NB4 (cell line): ENCODE measurements around the gene MYLIP.

DNA sequence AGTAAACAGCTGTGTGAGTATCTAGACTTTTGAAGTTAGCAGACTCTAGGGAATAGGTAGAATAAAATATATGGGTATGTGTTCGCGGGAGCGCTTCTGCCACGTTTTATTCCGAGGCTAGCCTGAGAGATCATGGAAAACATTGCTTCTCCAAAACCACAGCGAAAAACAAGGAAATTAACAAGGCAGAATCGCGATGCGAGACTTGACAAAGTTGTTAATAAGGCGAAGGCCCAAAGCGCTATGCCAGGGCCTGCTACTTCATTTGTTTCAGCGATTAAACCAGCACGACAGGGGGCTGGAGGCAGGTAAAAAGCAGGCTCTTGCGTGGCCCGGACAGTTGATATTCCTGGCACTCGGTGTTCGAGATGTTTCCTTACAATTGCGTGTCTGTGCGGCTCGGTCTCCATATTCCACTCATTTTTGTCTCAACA, 1.7 kb upstream of the JARID2 start:
- RRBS, result no CpG with 5 or more reads among the region's 20 CpGs

DNA sequence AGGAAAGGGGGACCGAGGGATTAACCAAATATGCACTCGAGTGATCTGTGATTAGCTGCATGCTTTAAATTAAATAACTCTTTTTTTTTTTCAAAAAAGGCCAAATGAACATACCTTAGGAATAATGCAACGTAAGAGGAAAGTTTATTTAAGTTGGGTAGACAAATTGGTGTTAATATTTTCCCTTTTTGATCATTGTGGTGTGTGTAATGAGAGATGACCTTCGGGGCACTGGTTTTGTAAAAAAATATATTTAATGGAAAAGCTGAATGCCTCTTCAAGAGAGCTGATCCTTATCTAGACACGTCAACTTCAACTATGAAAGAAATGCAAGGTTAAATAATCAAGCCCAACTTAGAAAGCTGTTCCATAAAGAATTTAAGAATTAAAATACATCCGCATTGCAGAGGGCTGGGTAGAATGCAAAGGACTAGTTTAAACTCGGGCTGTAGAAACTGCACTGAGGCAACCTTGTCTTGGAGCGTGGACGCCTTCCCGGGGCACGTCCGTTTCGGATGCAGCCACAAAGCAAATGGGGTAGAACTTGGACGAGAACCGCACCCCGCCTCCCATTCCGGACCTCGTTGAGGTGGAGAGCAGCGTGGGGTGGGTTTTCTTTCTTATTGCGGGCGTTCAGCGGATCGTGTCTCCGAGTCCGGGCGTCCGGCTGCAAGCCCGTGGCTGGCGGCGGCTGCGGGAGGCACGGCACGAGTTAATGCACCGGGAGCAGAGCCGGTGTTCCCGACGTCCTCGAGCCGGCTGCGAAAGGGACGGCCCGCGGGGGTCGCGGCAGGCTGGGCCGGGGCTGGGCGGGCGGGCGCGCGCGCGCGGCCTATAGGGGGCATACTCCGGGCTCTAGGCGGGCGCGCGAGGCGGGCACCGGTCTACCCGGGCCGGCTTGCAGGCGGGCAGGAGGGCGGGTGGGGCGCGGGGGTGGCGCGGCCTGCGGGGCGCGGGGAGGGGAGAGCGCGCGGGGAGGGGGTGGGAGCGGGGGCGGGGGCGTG, 1.9 kb downstream of the JARID2 start:
- RRBS, result 1% methylated on average over 41 of the region's 78 CpGs

DNA sequence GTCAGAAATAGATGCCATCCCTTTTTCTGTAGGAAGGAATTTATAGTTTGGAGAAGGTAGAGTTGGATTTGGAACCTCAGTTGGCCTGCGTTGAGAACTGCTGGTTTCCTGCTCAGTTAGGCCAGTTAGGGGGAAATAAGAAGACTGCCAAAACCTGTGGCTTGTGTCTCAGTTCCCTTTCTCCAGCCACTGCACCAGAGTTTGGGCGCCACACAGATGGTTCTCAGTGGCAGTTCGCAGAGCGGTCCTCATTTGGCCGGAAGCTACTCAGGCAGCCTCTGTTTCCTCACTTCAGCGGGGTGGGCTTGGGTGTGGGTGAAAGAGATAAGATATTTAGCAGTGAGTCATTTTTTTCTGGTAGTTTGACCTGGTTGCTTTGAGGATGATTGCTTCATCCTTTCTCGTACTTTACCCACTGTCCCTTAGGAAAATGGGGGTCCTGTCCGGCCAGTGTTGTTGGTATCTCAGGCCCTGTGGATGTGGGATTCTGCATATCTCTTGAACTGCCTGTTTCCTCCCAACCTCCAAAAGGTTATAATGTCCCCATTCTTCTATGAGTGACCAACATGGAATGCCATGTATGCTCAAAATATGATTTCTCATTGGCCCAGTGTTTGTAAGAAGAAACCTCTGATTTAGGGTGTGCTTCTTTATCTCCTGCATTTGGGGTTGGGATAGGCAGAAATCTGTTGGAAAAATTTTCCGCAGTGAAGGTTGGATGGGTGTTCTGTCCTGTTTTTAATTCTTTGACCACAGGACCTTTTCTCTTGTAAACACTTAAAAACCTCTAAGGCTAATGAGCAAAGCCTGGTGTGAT, 53.8 kb downstream of the JARID2 start:
- RRBS, result no CpG with 5 or more reads among the region's 9 CpGs

DNA sequence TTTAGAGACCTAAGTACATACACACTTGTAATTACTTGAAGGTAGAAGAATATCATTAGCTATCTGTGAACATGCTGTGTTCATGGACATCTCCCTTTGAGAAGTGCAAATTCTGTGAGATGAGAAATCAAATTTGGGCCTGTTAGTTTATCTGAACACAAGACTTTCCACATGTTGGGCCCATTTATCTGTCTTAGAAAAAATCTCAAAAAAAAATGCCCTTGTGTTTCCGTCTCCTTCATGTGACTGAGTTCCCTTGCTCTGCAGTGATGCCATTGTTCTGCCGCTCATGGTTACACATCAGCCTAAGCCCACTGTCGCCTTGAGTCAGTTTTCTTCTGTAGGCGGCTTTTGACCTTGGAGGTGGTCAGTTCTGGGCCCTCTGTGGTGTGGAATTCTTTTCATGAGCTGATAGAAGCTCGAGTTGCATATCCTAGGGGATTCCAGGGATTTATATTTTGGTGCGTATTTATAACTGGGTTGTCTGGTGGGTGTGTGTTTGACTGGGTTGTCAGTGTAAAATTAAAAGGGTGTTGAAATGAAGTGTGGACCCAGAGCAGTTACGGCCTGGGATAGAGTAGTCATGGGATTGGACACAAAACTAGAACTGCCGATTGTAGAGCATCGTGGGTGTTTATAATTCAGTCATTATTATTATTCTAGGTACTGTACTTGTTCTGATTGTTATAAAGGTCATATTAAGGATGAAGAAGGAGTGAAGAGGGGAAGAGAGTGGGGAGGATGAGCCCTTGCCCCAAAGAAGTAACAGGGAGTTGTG, 156.7 kb downstream of the JARID2 start:
- RRBS, result no CpG with 5 or more reads among the region's 9 CpGs

GRCh38 chr6:15452623-15452980, 206.7 kb downstream of the JARID2 start:
- RRBS, result no CpG with 5 or more reads among the region's 3 CpGs

DNA sequence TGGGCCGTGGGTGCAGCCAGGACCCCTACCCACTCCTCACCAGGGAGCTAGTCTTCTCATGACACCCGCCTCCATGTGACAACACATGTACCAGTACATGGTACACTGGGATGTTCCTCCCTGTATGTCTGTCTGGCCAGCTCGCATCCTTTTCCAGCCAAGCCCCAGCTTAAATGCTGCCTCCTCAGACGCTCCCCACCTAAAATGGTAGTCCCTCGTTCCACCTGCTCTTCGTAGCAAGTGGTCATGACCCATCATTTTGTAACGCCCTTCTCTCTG, 162.4 kb downstream of the DTNBP1 start:
- RRBS, result no CpG with 5 or more reads among the region's 7 CpGs

- RRBS, result no CpG with 5 or more reads among the region's 9 CpGs
These were observed 85.0 kb downstream of the DTNBP1 start for GRCh38 chr6:15577706-15578301.

DNA sequence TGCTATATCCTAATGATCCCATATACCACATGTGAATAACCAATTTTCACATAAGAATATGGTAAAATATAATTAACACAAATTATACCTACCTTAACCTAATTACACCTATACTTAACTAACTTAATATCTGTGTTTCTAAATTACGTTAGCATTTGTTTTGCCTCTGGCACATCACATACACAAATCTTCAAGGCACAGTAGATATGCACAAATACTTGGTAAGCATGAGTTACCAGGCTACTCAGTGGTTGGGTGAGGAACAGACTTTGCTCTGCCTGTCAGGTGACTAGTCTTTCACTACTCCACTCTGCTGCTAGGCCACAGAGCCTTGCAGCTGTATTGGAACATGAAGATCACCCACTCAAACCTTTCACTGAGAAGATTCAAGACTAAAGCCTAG, 47.1 kb downstream of the DTNBP1 start:
- RRBS, result no CpG with 5 or more reads among the region's 1 CpG

- RRBS, result no CpG with 5 or more reads among the region's 2 CpGs
These were observed 218.3 kb upstream of the DTNBP1 start for GRCh38 chr6:15881180-15881496.

DNA sequence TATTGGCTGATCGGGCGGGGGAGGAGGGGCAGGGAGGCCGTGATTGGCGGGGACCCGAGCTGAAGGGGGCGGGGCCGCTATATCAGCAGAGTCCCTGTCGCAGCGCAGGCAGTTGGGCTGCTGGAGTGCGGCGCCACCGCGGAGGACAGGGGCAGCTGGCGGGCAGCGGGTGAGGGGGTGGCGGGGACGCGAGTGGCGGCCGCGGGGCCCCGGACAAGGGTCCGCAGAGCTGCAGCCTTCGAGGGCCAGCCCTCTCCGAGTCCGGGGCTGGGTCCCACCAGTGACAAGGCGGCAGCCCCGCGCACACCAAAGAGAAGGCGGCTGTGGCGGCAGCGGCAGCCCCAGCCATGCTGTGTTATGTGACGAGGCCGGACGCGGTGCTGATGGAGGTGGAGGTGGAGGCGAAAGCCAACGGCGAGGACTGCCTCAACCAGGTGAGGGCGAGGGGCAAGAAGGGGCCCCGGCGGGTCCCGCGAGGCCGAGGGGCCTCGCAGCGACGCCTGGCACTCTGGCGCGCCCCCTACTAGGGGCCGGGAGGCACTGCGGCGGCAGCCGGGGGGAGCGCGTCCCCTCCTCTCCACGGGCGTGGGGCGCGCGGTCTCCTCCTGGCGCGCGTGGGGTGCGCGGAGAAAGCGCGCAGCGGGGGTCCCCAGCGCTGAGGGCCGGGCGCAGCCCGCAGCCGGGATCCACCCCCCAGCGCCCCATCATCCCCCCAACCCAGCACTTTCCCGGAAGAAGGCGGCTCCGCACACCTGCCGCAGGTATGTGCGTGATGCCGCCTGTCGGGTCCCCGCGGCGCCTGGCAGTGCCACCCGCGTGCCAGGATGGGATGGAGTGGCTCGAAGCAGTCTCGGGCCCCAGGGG, at the start of gene MYLIP:
TSS of gene MYLIP (plus strand) at position 111 of the 864 bp plus-strand sequence.
- RRBS, result 1% methylated on average over 31 of the region's 89 CpGs

DNA sequence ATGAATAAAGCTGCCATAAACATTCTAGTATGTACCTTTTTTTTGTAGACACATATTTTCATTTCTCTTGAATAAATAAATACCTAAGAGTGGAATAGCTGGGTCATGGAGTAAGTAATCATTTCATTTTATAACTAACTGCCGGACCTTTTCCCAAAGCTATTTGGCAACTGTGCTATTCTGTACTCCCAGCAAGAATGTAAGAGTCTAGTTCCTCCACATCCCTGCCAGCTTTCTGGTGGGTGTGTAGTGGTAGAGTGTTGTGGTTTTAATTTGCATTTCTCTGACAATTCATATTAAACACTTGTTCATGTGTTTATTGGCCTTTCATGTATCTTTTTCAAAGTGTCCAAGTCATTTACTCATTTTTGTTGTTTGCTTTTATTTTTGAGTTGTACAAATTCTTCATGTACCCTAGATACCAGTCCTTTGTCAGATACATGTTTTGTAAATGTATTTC, 7.7 kb downstream of the MYLIP start:
- RRBS, result no CpG with 5 or more reads among the region's 1 CpG

DNA sequence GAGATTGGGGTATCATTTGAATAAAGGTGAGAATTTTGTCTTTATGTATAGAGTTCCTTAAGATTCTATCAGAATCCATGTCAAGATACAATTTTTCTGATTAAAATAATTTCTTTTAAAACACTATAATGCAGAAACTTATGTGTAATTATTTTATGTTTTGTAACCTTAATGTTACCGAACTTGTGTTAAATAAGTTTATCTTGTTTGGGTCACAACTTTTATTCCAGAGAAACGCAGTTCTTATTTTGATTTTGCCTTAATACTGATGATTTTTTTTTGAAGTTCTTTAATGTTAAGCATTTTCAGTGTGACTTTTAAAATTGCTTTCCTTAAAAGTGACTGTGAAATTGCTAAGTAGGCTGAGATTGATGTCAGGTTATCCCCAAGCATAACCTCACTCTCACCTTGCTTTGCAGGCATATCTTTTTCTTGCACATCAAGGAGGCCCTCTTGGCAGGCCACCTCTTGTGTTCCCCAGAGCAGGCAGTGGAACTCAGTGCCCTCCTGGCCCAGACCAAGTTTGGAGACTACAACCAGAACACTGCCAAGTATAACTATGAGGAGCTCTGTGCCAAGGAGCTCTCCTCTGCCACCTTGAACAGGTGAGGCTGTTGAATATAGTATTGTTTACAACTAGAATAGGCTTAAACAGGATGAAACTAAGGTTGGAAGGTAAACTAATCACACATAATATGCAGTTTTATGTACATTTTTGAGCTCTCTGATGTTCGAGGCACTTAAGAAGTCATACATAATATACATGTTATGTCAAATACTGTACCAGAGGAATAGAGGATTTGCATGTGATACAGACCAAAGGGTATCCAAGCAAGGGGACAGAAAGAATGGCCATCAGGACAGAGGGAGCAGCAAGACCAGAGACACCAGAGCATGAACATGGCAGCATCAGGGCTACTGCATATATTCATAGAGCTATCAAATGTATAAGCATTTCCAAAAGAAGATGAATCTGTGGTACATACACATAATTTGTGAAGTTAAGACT, 12.6 kb downstream of the MYLIP start:
- RRBS, result no CpG with 5 or more reads among the region's 3 CpGs

GRCh38 chr6:16146385-16147424, 17.8 kb downstream of the MYLIP start:
- RRBS, result no CpG with 5 or more reads among the region's 13 CpGs

DNA sequence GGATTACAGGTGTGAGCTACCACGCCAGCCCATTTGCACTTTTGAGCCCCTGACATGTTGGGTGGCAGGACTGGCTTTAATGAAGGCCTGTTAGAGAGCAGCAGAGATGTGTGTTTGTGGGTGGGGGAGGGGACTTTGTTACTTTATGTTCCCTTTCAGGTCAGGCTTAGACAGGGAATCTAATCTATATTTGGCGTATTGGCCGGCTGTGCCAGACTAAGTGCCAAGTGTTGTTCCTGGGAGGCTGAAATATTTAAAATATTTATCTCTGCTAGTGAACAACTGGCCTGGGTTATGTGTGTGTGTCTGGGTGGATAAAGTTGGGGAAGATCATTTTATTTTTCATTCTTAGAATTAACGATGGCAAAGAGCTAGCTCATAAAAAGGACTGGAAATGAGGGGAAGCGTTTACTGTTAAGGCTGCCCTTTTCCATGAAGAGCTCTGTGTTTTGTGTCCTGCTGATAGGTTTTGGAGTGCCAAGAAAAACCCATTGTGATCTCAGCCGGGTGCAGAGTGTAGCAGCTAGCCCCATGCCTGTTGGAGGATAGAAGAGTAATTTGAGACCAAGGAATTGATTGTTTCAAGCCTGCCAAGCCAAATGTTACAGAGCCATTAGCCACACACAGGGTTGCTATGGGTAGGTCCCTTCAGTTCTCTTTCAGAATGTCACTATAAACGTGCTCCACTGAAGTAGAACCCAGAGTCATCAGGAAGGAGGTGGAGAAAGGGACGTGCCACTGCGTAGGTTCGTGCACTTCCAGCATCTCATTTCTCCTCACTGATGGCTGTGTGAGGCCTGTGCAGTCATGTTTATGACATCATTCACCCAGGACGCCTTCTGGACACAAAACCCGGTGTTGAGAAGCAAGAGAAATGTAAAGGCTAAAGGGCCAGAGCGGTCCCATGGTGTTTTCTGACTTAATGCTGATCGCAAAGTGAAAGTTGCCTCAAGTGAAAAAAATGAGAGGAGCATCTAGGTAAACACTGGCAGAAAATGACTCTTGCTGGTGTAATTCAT, 6.4 kb downstream of the GMPR start:
- RRBS, result no CpG with 5 or more reads among the region's 14 CpGs

GRCh38 chr6:16322539-16323086, 84.2 kb downstream of the GMPR start:
- RRBS, result no CpG with 5 or more reads among the region's 8 CpGs

GRCh38 chr6:16344650-16345399, 106.4 kb downstream of the GMPR start:
- RRBS, result no CpG with 5 or more reads among the region's 10 CpGs

- RRBS, result no CpG with 5 or more reads among the region's 8 CpGs
These were observed 130.8 kb downstream of the GMPR start for GRCh38 chr6:16369220-16369641.

GRCh38 chr6:16440808-16441110, 202.4 kb downstream of the GMPR start:
- RRBS, result no CpG with 5 or more reads among the region's 4 CpGs

DNA sequence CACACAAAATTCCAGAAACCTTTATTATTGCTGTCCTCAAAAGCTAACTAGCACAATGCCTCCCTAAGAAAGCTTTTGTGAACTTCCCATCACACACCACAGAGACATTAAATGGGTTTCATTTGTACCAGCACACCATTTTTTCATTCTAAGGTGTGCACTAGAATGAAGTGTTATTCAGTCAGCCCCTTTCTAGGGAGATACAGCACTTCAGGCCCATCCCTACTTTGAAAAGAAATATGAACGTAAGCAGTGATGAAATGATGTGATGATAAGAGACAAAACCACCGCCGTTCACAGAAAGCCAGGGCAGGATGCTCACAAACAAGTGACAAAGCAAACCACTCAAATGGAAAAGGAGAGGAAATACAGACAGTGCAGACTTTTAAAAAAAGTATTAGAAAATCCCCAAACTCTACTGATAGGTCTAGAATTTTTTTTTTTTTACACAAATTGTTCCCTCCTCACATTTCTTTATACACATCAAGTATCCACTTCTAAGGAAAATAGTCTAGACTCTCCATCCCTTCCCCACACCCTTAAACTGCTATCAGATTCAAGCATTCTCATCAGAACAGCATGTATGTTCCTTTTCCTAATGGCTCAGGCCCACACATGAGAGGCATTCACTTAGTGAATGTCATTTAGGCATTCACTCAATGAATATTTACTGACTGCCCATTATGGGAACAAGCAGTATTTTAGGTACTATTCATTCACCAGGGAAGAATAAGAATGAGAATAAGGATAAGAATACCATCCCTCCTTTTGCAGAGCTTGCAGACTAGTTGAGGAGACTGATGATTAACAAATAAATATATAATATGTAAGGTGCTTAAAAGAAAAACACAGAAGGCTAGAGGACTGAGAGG, 243.4 kb downstream of the GMPR start:
- RRBS, result no CpG with 5 or more reads among the region's 3 CpGs

DNA sequence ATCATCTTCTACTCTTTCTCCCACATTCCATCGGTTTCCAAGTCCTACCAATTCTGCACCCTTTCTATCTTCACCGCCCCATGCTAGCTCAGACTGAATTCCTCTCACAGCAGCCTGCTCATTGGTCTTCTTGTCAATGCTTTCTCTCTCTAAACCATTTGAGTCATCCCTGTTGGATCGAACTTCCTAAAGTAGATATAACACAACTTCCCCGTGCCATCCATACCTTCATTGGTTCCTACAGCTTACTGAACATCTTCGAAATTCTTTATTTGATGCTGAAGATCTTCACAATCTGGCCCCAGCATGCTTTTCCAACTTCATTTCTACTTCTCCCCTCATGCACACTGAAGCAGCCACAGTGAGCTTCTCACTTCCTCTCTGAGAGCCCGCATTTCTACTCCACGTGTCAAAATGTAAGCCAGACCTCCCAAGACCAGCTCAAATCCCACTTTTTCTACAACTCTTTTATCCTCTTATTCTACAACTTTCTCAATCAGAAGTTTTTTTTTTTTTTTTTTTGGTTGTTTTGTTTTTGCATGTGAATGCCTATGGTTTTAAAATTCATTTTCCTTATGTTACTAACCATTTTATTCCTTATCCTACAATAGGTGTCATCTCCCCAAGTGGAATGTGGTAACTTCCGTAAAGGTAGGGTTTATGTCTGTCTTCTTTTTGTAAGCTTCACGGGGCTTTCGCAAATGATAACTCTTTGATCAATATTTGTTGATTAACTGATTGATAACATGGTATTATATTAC, 254.7 kb downstream of the GMPR start:
- RRBS, result no CpG with 5 or more reads among the region's 10 CpGs